Endothelial cell of umbilical vein (primary cell): ENCODE measurements around the gene FAM169A.

DNA sequence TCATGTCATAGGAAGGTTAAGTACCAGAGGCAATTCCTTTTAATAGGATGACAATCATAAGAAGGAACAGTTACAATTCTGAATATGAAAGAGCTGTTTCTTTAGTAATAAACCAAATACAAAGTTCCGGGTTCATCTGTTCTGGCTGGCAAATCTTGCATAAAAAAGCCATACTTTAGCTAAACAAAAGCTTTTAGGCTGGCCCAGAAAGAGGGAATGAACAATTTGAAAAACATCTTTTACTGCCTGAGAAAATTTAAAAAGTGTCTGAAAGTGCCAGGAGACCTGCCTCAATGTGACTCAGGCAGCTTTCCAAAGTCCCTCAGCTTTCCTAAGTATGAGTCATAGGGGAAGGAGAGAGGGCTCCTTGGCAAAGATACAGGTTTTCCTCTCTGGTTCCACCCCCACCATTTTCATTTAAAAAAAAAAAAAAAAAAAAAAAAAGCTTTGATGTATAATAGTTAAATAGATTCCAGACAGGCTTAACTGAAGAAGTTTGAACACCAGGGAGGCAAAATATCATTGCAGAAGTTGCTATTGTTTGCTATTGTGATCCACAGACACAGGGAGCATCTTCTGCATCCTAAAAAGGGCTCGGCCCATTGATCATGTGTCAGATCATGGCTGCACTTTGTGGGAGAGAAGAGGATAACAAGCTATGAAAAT lies 71.7 kb downstream of the MRPS27 start:
- PRO-cap = unidirectional peak, minus-strand start at position 297 of the sequence
CAGE:
- cytosol, long polyA minus RNA = no peak
- cytosol, long polyA plus RNA = no peak
- long polyA plus RNA = no peak
- nucleus, long polyA minus RNA = no peak
- nucleus, long polyA plus RNA = no peak

- PRO-cap = no peak
CAGE:
- cytosol, long polyA minus RNA = no peak
- cytosol, long polyA plus RNA = no peak
- long polyA plus RNA = no peak
- nucleus, long polyA minus RNA = no peak
- nucleus, long polyA plus RNA = no peak
Measured at GRCh38 chr5:72507589-72507903, 336 bp upstream of the ZNF366 start.

- PRO-cap = no peak
CAGE:
- cytosol, long polyA minus RNA = no peak
- cytosol, long polyA plus RNA = no peak
- long polyA plus RNA = no peak
- nucleus, long polyA minus RNA = no peak
- nucleus, long polyA plus RNA = no peak
Measured at GRCh38 chr5:72618837-72619170, 111.6 kb upstream of the ZNF366 start.

DNA sequence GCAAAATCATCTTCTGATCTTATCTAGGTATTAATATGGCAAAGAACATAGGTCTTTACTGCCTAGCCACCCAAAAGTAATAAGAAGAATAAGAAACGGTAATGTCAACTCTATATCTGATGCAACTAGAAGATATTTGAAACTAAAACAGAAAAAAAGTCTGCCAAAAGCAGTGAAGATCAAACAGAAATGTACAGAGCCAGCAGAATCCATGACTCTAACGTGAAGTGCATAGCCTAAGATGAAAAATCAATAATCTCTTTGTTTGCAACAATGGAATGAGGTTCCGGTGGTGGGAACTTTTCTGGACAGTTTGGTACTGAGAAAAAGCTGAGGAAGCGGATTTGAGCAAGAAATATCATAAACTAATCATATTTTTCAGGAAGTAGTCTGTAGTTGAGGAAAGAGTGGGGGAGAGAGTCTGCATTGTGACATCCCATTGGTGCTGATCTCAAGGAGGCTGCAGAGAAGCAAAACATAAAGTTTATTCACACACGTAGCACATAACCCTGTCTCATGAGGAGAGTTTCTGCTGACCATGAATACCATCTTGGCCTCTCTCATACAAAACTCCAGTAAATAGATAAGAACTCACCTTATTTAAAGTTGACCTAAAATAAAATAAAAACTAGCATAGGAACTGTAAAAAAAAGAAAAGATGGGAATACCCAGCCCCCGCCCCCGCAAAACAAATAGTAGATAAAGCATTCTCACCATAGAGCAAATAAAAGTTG lies 15.8 kb upstream of the FCHO2 start:
- PRO-cap = no peak
CAGE:
- cytosol, long polyA minus RNA = no peak
- cytosol, long polyA plus RNA = no peak
- long polyA plus RNA = no peak
- nucleus, long polyA minus RNA = no peak
- nucleus, long polyA plus RNA = no peak

DNA sequence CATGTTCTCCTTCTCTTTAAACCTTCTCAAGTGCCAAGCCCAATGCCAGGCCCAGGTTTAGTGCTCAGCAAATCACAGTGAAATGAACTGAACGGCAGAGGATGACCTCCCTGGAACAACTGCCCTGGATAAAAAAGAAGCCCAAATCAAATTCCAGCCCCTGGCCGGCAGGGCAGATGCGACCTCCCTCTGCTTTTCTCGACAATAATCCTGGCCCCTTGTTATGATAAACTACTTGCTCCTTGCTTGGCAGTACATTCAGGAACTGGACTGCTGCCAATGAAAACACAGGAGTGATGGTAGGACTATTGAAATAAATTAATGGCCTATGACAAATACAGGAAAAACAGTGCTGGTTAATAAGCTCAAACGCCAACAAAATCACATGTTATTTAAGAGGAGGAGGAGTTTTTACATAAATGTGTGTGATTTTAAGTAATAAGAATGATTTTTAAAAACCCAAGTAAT lies 108.4 kb downstream of the TMEM174 start:
- PRO-cap = unidirectional peak, minus-strand start at position 206 of the sequence
CAGE:
- cytosol, long polyA minus RNA = no peak
- cytosol, long polyA plus RNA = no peak
- long polyA plus RNA = no peak
- nucleus, long polyA minus RNA = no peak
- nucleus, long polyA plus RNA = no peak

- PRO-cap = no peak
CAGE:
- cytosol, long polyA minus RNA = no peak
- cytosol, long polyA plus RNA = no peak
- long polyA plus RNA = no peak
- nucleus, long polyA minus RNA = no peak
- nucleus, long polyA plus RNA = no peak
Measured at GRCh38 chr5:73311279-73312205, 137.0 kb downstream of the FOXD1 start.

- PRO-cap = no peak
CAGE:
- cytosol, long polyA minus RNA = no peak
- cytosol, long polyA plus RNA = no peak
- long polyA plus RNA = no peak
- nucleus, long polyA minus RNA = no peak
- nucleus, long polyA plus RNA = no peak
Measured at GRCh38 chr5:73436799-73437995, 11.4 kb downstream of the FOXD1 start.

DNA sequence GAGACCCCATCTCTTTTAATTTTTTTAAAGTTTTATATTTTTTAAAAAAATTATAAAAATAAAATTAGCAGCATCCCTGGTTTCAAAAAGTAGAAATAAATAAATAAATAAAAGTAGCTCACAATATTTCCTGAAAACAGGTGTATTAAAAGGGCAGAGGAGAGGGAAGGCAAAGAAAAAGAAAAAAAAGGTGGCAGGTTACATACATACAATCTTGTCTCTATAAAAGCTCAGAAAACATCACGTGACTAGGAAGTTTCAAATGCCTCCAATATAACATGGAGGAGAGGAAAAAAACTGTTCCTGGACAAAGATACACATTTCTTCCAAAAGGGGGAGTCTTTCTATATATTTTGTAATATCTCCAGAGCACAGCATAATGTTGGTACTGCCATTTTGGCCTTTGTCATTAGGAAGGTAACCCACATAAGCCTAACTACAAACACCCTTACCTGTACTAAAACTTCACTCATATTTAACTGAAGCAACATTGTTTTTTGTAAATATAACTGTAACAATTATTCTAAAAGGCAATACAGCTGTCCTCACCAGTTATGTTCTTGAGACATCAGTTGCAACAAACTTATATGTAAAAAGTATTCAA lies 1.3 kb upstream of the BTF3 start:
- PRO-cap = no peak
CAGE:
- cytosol, long polyA minus RNA = no peak
- cytosol, long polyA plus RNA = no peak
- long polyA plus RNA = no peak
- nucleus, long polyA minus RNA = no peak
- nucleus, long polyA plus RNA = no peak

- PRO-cap = no peak
CAGE:
- cytosol, long polyA minus RNA = no peak
- cytosol, long polyA plus RNA = no peak
- long polyA plus RNA = no peak
- nucleus, long polyA minus RNA = no peak
- nucleus, long polyA plus RNA = no peak
Measured at GRCh38 chr5:73506009-73507091, 8.1 kb downstream of the BTF3 start.

- PRO-cap = no peak
CAGE:
- cytosol, long polyA minus RNA = no peak
- cytosol, long polyA plus RNA = no peak
- long polyA plus RNA = no peak
- nucleus, long polyA minus RNA = no peak
- nucleus, long polyA plus RNA = no peak
Measured at GRCh38 chr5:73822723-73823179, 196.8 kb downstream of the ARHGEF28 start.

- PRO-cap = no peak
CAGE:
- cytosol, long polyA minus RNA = no peak
- cytosol, long polyA plus RNA = no peak
- long polyA plus RNA = no peak
- nucleus, long polyA minus RNA = no peak
- nucleus, long polyA plus RNA = no peak
Measured at GRCh38 chr5:73931105-73931269, 305.0 kb downstream of the ARHGEF28 start.

DNA sequence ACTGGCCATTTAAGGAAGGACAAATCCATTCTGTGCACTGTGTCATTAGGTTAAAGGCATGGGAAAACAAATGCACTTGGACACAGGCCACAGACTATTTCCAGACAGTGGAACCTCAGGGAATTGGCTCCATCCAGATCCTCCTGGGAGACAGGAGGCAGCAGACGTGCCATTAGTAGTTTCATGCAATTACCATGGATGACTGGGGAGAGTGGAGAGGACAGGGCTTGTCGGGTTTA lies 454.9 kb downstream of the ENC1 start:
- PRO-cap = no peak
CAGE:
- cytosol, long polyA minus RNA = no peak
- cytosol, long polyA plus RNA = no peak
- long polyA plus RNA = no peak
- nucleus, long polyA minus RNA = no peak
- nucleus, long polyA plus RNA = no peak

- PRO-cap = no peak
CAGE:
- cytosol, long polyA minus RNA = no peak
- cytosol, long polyA plus RNA = no peak
- long polyA plus RNA = no peak
- nucleus, long polyA minus RNA = no peak
- nucleus, long polyA plus RNA = no peak
Measured at GRCh38 chr5:74579030-74579667, 61.4 kb downstream of the ENC1 start.

- PRO-cap = no peak
CAGE:
- cytosol, long polyA minus RNA = no peak
- cytosol, long polyA plus RNA = start-site peak on the minus strand at chr5:74629022-74629073, 19 and 15 reads in 2 replicates; start-site peak on the minus strand at chr5:74629174-74629195, 145 and 177 reads in 2 replicates
- long polyA plus RNA = start-site peak on the minus strand at chr5:74629175-74629179, 340 and 427 reads in 2 replicates
- nucleus, long polyA minus RNA = no peak
- nucleus, long polyA plus RNA = start-site peak on the minus strand at chr5:74629018-74629057, 53 and 71 reads in 2 replicates; start-site peak on the minus strand at chr5:74629174-74629268, 708 and 1,071 reads in 2 replicates
Measured at GRCh38 chr5:74628813-74629596, 11.5 kb downstream of the ENC1 start.

GRCh38 chr5:74631567-74632480 lies 8.7 kb downstream of the ENC1 start:
- PRO-cap = bidirectional peak, plus-strand start at chr5:74632427, minus-strand start at chr5:74632256
CAGE:
- cytosol, long polyA minus RNA = no peak
- cytosol, long polyA plus RNA = no peak
- long polyA plus RNA = no peak
- nucleus, long polyA minus RNA = start-site peak on the plus strand at chr5:74631739-74631786, 5 reads
- nucleus, long polyA plus RNA = no peak

- PRO-cap = no peak
CAGE:
- cytosol, long polyA minus RNA = no peak
- cytosol, long polyA plus RNA = no peak
- long polyA plus RNA = no peak
- nucleus, long polyA minus RNA = no peak
- nucleus, long polyA plus RNA = no peak
Measured at GRCh38 chr5:74634694-74635667, 5.5 kb downstream of the ENC1 start.

GRCh38 chr5:74685911-74686650 lies 1.0 kb downstream of the HEXB start:
- PRO-cap = no peak
CAGE:
- cytosol, long polyA minus RNA = no peak
- cytosol, long polyA plus RNA = no peak
- long polyA plus RNA = no peak
- nucleus, long polyA minus RNA = no peak
- nucleus, long polyA plus RNA = no peak

DNA sequence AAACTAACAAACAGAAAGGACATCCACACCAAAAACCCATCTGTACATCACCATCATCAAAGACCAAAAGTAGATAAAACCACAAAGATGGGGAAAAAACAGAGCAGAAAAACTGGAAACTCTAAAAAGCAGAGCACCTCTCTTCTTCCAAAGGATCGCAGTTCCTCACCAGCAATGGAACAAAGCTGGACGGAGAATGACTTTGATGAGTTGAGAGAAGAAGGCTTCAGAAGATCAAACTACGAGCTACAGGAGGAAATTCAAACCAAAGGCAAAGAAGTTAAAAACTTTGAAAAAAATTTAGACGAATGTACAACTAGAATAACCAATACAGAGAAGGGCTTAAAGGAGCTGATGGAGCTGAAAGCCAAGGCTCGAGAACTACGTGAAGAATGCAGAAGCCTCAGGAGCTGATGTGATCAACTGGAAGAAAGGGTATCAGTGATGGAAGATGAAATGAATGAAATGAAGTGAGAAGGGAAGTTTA lies 22.3 kb downstream of the HEXB start:
- PRO-cap = no peak
CAGE:
- cytosol, long polyA minus RNA = no peak
- cytosol, long polyA plus RNA = no peak
- long polyA plus RNA = no peak
- nucleus, long polyA minus RNA = no peak
- nucleus, long polyA plus RNA = no peak

DNA sequence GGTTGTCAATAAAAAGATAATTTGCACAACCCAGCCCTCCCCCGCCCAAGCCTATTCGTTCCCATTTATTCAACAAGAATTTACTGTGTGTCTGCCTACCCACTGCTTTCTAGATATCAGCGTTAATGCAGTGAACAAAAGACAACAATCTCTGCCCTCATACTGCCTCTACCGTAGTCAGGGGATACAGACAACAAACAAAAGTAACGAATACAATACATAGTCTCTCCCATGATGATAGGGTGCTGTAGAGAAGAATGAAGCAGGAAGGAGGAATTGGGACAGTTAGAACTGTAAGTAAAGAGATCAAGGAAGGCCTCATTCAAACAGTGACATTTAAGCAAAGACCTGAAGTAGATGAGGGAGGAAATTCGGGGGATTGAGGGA lies 1.7 kb downstream of the GFM2 start:
- PRO-cap = no peak
CAGE:
- cytosol, long polyA minus RNA = no peak
- cytosol, long polyA plus RNA = no peak
- long polyA plus RNA = no peak
- nucleus, long polyA minus RNA = no peak
- nucleus, long polyA plus RNA = no peak

GRCh38 chr5:74865713-74866724 lies at the start of gene FAM169A:
TSS of gene FAM169A (minus strand) at chr5:74866387.
- PRO-cap = unidirectional peak, minus-strand start at chr5:74866335
CAGE:
- cytosol, long polyA minus RNA = no peak
- cytosol, long polyA plus RNA = no peak
- long polyA plus RNA = no peak
- nucleus, long polyA minus RNA = start-site peak on the minus strand at chr5:74866338-74866408, 5 reads
- nucleus, long polyA plus RNA = no peak